Lung (tissue), 4 donors: Measurements from ENCODE around the genes CDK17, CFAP54 and TMPO.

GRCh38 chr12:95548074-95548632 is 3.1 kb downstream of the USP44 start:
- PRO-cap, result no peak
- RAMPAGE, long total RNA, result no peak
- RRBS, result 4% methylated on average over 46 of the region's 64 CpGs

DNA sequence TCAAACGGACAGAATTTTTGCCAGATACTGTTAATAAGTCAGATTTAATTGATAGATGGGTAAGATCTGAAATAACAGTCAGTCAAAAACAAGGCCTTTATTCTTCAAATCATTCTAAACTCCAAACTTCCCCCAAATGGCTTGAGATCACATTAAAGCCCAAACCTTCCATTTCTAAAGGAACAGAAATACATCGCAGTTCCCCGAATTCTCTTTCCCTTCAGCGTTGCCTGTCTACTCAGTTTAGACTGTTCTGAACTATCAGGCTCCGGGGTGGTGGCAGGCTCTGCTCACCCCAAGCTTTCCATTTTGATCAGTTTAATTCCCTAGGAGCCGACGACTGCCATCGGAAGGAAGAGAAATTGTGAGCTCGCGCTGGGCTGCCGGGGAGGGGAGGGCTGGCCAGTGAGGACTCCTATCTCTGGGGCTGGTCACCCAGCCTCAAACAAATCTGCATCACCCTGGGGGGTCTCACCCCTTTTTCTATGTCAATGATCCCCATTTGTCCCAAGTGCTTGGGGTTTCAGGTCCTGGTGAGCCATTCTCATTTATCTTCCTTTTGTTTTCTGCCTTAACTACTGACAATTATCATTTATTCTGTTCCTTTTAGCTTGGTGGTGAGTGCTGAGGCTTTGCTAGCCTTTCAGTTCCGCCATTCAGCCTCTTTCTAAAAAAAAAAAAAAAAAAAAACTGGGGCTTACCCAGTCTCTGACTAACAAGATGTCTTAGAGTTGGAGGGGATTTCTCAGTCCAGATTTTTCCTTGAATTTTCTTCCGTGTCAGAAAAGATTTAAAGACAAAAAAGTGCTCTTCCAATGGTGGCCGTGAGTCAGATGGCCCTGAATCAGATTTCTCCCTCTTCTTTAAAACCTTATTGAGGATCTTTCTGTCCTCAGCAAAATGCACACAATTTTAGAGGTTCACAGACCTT is 22.7 kb upstream of the USP44 start:
- PRO-cap, result no peak
- RAMPAGE, long total RNA, result no peak
- RRBS, result 25% methylated on average over 4 of the region's 14 CpGs

DNA sequence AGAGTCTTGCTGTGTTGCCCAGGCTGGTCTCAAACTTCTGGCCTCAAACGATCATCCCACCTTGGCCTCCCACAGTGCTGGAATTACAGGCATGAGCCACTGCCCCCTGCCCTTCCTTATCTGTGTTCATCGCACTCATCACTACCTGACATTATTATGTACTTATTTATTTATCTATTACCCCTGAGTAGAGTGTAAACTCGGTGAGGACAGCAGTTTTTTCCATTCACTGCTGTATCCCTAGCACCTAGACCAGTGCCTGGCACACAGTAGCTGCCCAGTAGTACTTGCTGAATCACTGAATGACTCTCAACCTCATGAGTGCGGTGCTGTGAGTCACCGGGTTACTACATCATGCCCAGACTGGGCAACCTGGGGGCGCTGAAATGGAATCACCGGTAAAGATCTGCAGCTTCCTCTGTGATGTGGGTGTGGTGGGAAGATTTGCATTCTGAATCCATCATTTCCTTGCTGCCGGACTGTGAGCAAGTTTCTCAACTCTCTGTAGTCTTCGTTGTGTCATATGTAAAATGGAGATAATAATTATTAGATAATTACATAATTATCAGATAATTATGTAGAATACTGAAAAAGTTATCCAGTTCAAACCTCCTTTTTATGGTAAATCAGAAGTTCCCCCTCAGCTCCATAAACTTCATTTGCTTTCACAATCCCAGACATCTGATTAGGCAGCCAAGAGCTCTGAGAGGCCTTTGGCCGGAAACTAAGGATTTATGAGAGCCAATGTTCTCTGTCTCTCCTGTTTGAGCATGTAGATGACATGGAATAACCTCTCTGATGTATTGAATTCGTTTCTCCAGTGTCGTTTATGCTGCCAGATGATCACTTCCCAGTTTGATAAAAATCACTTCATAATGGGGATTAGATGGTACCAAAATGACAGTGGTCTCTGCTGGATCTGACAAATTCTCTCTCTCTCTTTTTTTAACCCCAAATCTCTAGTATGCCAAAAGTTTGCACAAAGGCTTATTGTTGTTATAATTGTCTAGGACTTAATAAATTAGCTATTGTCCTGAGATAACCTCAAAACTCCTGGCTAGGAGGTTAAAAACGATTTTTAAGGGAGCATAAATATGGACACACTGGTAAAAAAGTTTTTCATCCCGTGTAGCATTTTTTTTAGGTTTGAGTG is 82.2 kb upstream of the USP44 start:
- PRO-cap, result no peak
- RAMPAGE, long total RNA, result no peak
- RRBS, result 44% methylated on average over 4 of the region's 14 CpGs

GRCh38 chr12:95772032-95772573 is 18.5 kb downstream of the NTN4 start:
- PRO-cap, result no peak
- RAMPAGE, long total RNA, result no peak
- RRBS, result no CpG with 5 or more reads among the region's 4 CpGs

GRCh38 chr12:95786826-95787547 is 3.6 kb downstream of the NTN4 start:
- PRO-cap, result no peak
- RAMPAGE, long total RNA, result no peak
- RRBS, result no CpG with 5 or more reads among the region's 16 CpGs

GRCh38 chr12:95789036-95789968 is 1.3 kb downstream of the NTN4 start:
- PRO-cap, result no peak
- RAMPAGE, long total RNA, result no peak
- RRBS, result 5% methylated on average over 22 of the region's 35 CpGs

GRCh38 chr12:95962011-95962609 is 19.0 kb downstream of the AMDHD1 start:
- PRO-cap, result no peak
- RAMPAGE, long total RNA, result no peak
- RRBS, result no CpG with 5 or more reads among the region's 13 CpGs

GRCh38 chr12:96249120-96249757 is 55.1 kb downstream of the ELK3 start:
- PRO-cap, result no peak
- RAMPAGE, long total RNA, result no peak
- RRBS, result no CpG with 5 or more reads among the region's 12 CpGs

GRCh38 chr12:96271408-96272395 is 77.5 kb downstream of the ELK3 start:
- PRO-cap, result no peak
- RAMPAGE, long total RNA, result no peak
- RRBS, result no CpG with 5 or more reads among the region's 10 CpGs

DNA sequence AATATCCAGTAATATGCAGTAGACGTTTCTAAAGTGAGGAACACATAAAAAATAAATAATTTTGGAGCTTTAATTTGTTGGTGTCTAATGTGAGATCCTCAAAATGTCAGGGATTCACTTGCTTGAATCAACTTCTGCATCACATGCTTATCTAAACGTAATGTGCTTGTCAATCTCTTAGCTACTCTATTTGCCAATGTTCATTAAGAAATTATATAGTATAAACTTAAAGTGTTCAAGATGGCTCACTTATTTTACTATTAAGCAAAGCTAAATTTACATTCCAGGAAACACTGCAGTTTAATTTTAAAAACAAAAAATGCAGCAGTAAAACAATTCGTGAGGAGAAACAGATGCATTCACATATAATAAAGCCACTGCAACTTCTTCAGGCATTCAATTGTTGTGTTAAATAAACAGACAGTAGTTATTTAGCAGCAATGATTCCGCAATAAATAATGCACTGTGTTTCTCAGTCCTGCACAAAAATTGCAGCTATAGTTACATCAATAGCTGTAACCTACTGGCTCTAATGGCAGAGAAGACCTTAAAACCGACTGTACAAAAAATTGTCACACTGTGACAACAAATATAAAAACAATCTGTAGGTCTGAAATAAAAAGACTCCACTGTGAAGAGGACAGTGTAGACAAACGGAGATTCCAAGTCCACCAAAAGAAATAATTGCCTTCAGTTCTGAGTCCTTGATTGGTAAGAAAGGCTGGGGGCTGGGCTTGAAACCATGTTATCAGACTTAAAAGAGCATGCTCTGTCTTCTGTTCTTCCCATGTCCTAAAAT is 85.5 kb downstream of the ELK3 start:
- PRO-cap, result no peak
- RAMPAGE, long total RNA, result no peak
- RRBS, result no CpG with 5 or more reads among the region's 6 CpGs

GRCh38 chr12:96294744-96295811 is 100.9 kb downstream of the ELK3 start:
- PRO-cap, result no peak
- RAMPAGE, long total RNA, result no peak
- RRBS, result no CpG with 5 or more reads among the region's 5 CpGs

GRCh38 chr12:96400377-96400792 is at the start of gene CDK17:
TSS of gene CDK17 (minus strand) at chr12:96400439.
- PRO-cap, result bidirectional peak, plus-strand start at chr12:96400682, minus-strand start at chr12:96400562
- RAMPAGE, long total RNA, result no peak
- RRBS, result 2% methylated on average over 27 of the region's 52 CpGs

- PRO-cap, result no peak
- RAMPAGE, long total RNA, result no peak
- RRBS, result 7% methylated on average over 14 of the region's 62 CpGs
Measured at GRCh38 chr12:96489253-96490404, at the start of gene CFAP54. TSS of gene CFAP54 (plus strand) at chr12:96489577.

- PRO-cap, result no peak
- RAMPAGE, long total RNA, result no peak
- RRBS, result no CpG with 5 or more reads among the region's 10 CpGs
Measured at GRCh38 chr12:97276198-97276809, 369.2 kb downstream of the NEDD1 start.

DNA sequence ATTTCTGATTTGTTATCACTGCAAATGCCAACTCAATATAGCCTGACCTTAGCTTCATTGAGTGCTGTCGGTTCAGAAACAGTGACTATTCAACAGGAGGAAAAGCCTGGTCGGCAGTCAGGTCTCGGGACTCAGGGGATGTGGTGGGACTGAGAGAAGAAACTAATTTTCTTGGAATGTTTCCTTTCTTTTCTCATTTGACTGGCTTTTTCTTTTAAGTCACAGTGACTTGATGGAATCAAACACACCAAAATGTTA is 549.7 kb downstream of the NEDD1 start:
- PRO-cap, result no peak
- RAMPAGE, long total RNA, result no peak
- RRBS, result no CpG with 5 or more reads among the region's 3 CpGs

GRCh38 chr12:98464050-98464781 is 51.2 kb upstream of the TMPO start:
- PRO-cap, result no peak
- RAMPAGE, long total RNA, result no peak
- RRBS, result no CpG with 5 or more reads among the region's 2 CpGs

GRCh38 chr12:98470702-98471461 is 44.5 kb upstream of the TMPO start:
- PRO-cap, result no peak
- RAMPAGE, long total RNA, result no peak
- RRBS, result no CpG with 5 or more reads among the region's 7 CpGs

DNA sequence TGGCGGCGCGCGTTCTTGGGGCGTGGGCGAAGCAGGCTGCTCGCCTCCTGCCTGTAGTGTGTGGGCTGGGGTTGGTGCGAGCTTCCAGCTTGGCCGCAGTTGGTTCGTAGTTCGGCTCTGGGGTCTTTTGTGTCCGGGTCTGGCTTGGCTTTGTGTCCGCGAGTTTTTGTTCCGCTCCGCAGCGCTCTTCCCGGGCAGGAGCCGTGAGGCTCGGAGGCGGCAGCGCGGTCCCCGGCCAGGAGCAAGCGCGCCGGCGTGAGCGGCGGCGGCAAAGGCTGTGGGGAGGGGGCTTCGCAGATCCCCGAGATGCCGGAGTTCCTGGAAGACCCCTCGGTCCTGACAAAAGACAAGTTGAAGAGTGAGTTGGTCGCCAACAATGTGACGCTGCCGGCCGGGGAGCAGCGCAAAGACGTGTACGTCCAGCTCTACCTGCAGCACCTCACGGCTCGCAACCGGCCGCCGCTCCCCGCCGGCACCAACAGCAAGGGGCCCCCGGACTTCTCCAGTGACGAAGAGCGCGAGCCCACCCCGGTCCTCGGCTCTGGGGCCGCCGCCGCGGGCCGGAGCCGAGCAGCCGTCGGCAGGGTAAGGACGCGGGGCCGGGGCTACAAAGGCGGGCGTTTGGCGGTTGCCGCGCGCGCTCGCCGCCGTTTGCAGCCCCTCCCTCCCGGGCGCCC is at the start of gene TMPO:
TSS of gene TMPO (plus strand) at position 29 of the 677 bp plus-strand sequence.
- PRO-cap, result bidirectional peak, plus-strand start at position 29 of the sequence, minus-strand start outside the sequence
- RAMPAGE, long total RNA, result start-site peak on the plus strand centred at position 58 of the sequence, 34 bp wide, 486 and 78 reads in 2 replicates
- RRBS, result 2% methylated on average over 55 of the region's 78 CpGs

DNA sequence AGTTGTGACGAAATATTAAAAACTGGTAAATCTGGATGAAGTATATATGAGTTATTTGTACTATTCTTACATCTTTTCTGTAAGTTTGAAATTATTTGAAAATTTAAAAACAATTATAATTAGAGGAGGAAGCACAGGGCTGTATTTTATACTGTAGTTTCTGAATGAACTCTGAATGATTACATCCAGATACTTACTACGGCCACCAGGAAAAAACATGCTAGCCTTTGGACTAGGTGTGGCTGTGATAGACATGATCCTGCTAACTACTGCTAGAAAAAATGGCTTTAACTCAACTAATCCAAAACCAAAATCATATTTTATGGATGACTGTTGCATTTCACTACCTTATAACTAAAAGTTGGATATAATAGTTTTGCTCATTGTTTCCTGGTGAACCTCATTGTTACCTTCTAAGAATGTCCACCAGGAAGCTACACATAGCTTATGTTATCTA is 15.1 kb upstream of the SLC25A3 start:
- PRO-cap, result no peak
- RAMPAGE, long total RNA, result no peak
- RRBS, result no CpG with 5 or more reads among the region's 2 CpGs

GRCh38 chr12:98645353-98645862 is 318 bp downstream of the APAF1 start:
- PRO-cap, result no peak
- RAMPAGE, long total RNA, result no peak
- RRBS, result 1% methylated on average over 22 of the region's 42 CpGs